Pericardium fibroblast (primary cell): ENCODE data around the gene PPP6R3.

DNA sequence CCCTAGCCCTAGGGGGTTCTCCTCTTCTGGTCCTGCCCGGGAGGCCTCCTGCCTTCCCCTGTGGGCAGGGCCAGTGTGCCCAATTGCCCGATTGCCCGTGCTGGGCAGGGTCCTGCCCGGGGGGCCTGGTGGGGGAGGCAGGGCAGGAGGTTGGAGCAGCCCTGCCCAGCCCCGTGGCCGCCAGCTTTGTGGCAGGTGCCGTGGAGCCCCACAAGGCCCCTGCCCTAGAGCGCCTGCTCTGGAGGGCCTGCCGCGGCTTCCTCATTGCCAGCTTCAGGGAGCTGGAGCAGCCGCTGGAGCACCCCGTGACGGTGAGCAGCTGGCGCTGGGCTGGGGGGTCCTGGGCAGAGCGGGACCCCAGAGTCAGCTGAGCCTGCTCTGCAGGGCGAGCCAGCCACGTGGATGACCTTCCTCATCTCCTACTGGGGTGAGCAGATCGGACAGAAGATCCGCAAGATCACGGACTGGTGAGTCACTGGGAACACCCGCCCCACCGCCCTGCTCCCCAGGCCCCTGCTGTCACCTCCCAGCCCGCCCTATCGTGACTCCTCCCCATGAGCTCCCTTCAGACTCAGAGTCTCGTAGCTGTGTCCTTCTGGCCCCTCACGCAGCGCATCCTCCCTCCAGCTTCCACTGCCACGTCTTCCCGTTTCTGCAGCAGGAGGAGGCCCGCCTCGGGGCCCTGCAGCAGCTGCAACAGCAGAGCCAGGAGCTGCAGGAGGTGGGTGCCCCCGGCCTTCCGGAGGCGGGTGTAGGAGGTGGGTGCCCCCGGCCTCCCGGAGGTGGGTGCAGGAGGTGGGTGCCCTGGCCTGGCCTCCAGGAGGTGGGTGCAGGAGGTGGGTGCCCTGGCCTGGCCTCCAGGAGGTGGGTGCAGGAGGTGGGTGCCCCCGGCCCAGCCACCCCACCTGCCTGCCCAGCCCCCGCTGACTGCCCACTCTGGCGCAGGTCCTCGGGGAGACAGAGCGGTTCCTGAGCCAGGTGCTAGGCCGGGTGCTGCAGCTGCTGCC is 4.7 kb downstream of the TCIRG1 start:
- RAMPAGE, long total RNA: no peak

DNA sequence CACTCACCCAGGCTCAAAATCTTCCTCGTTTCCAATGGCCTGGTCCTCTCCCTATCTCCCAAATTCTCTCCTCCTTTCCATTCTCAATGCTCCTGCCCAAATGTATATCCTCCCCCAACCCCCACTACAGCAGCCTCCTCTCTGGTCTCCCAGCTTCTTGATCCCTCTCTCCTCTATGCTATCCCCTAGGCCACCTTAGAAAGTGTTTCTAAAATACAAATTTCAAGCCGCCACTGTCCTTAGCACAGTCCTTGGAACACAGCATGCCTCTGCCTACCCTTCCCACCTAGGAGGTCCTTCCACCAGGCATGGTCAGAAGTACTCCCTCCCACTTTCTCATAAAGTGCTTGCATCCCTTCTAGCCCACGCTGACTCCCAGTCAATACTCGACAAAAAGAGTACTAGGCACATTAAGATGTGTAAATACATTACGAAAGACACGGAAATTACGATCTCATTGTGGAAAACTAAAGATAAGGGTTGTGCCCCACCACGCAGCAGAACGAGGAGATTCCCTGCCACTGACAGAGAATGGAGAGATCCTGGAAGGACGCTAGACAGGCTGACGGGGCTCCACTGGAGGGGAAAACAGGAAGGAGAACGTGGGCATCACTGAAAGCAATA is 13.6 kb downstream of the CHKA start:
- RAMPAGE, long total RNA: no peak

GRCh38 chr11:68141662-68142457 is 20.7 kb upstream of the CHKA start:
- RAMPAGE, long total RNA: no peak

DNA sequence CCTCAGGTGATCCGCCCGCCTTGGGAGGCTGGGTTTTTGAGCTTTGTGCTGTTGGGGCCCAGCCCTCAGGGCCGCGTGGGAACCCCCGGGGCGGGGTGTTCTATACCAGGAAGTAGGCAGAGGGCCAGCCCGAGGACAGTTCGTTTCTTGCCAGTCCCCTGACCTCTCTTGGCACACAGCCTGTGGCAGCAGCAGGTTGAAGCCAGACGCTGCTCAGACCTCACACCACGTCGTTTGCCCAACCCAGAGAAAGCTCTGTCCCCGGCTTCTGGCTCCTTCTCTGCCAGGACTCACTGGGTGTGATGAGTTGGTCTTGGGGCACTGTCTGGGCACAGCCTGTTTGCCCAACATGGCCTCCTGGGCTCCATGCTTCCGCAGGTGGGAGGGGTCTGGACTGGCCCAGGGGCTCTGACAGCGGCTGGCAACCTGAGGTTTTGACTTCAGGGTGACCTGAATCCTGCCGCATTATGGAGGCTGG is 25.0 kb upstream of the CHKA start:
- RAMPAGE, long total RNA: no peak

DNA sequence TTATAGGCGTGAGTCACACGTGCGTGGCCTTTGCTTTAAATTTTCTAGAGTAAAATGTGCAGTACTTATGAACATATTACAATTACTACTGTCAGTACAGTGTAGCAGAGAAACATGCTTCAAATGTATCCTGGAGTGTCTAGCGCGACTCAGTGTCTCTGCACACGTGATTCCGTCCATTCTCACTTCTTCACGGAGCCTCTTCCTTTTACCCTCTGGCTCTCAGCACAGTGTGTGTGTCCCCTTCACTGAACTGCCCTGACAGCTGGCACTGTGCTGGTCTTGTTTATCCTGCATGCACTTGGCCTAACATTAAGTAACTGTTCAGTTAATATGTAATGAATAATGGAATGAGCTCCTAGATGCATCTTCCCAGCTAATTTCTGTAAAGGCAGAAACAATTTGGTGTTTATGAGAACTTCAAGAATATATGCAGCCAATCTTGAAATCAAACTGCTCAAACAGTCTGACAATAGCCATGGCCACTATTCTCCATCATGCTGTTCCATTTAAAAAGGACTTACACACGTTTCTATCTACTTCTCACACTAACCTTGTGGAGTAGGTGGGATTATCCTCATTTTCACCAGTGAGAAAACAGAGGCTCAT is 44.4 kb downstream of the KMT5B start:
- RAMPAGE, long total RNA: no peak

DNA sequence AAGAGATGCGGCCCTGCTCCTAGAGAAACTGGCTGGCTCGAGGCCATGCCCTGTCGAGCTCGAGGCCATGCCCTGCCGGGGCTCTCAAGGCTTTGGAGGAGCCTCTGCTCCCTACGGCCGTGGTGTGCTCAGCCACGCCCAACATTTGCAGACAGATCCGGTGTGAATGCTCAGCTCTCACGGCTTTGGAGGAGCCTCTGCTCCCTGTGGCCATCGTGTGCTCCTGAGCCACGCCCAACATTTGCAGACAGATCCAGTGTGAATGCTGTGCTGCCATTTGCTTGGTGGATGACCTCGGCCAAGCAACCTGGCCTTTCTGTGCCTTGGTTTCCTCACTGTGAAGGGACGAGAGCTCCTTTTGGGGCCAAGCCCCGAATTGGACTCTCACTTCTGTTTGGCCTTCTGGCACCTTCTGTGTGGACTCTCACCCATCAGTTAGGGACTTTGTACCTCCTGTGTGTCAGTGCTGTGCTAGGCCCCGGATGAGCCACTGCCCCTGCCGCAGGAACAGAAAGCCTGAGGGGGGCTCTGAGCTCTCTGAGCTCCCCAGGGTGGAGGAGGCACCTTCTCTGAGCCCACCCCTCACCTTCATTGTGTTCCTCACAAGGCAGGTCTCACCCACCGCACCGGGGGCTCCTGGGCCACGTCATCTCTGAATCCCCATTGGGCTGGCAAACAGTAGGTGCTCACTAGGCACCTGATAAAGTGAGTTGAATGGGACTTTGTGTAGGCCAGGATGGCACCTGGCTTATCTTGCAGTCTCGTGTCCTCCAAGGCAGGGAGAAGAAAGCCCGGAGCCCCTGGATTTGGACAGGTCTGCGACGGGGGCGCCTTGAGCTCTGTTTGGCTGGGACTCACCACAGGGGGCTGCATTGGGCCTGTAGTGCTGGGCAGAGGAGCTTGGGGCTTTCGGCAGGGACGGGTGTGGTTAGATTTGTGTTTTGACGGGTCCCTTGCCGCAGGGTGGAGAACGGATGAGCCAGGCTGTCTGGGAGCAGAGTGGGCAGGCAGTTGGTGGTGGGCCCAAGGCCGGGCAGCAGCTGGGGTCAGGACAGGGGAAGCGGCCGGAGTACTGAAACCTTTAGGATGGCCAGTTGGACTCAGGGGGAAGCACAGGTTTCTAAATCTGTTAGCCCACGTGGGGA is 13.8 kb downstream of the C11orf24 start:
- RAMPAGE, long total RNA: no peak

- RAMPAGE, long total RNA: no peak
These were observed 9.6 kb downstream of the C11orf24 start for GRCh38 chr11:68261983-68262671.

GRCh38 chr11:68313643-68314232 is 1.3 kb downstream of the LRP5 start:
- RAMPAGE, long total RNA: no peak

DNA sequence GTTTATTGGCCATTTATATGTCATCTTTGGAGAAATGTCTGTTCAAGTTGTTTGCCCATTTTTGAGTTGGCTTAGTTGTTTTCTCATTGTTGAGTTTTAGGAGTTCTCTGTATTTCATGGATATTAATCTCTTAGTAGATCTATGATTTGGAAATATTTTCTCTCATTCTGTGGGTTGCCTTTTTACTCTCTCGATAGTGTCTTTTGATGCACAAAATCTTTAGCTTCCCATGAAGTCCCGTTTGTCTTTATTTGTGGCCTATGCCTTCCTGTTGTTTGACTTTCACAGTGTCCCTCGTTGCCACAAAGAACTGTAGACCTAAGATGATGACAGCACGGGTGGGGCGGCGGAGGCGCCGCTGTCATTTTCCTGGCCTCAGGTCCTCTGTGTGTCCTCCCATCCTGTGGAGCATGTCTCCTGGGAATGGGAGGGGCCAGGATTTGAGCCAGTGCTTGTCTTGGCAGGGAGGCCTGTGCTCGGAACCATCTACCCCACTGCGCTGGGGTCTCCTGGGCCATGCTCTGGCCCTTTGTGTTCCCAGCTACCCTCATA is 33.6 kb downstream of the LRP5 start:
- RAMPAGE, long total RNA: no peak

GRCh38 chr11:68386179-68386718 is 73.9 kb downstream of the LRP5 start:
- RAMPAGE, long total RNA: no peak

DNA sequence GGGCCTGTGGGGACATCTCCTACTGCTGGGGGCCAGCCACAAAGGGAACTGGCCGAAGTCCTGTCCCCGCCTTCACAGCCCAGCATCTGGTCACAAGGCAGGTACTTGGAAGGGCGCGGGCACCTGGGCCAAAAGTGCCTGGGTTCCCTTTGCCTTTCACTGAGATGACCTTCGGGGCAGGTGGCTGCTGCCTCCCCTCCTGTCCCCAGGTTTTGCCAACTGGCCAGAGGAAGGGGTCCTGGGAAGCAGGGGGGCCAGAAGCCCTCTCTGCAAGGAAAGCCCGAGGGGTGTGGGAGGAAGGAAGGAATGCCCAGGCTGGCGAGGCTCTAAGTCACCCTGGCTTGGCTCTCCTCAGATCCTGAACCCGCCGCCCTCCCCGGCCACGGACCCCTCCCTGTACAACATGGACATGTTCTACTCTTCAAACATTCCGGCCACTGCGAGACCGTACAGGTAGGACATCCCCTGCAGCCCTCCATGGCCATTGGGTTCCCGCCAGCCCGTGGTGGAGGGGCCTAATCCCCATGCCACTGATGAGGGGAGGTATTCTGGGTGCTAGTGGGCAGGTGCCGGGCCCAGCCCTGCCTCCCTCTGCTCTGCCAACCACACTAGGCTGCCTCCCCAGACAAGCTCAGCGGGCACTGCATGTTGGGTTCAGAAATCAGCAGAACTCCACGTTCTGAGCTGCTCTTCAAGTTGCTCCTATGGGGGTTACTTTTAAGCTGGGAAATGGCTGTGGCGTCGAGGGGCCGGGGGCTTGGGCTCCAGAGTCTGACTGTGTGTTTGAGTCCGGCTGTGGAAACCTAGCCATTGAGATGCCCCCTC is 14.3 kb upstream of the PPP6R3 start:
- RAMPAGE, long total RNA: no peak

DNA sequence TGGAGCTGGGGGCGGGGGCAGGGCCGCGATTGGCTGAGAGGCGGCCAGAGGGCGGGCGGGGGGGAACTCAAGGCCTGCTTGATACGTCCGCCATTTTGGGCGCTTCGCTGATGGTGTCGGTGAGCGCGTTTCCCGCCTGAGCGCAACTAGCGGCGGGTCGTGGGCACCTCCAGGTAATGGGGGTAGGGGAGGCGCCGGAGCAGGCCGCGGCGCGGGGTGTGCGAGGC is at the start of gene PPP6R3:
PPP6R3 (plus strand) TSS at position 98 of the 227 bp plus-strand sequence.
- RAMPAGE, long total RNA: start-site peak on the plus strand centred at position 103 of the sequence, 21 bp wide, 523 and 32 reads in 2 replicates

DNA sequence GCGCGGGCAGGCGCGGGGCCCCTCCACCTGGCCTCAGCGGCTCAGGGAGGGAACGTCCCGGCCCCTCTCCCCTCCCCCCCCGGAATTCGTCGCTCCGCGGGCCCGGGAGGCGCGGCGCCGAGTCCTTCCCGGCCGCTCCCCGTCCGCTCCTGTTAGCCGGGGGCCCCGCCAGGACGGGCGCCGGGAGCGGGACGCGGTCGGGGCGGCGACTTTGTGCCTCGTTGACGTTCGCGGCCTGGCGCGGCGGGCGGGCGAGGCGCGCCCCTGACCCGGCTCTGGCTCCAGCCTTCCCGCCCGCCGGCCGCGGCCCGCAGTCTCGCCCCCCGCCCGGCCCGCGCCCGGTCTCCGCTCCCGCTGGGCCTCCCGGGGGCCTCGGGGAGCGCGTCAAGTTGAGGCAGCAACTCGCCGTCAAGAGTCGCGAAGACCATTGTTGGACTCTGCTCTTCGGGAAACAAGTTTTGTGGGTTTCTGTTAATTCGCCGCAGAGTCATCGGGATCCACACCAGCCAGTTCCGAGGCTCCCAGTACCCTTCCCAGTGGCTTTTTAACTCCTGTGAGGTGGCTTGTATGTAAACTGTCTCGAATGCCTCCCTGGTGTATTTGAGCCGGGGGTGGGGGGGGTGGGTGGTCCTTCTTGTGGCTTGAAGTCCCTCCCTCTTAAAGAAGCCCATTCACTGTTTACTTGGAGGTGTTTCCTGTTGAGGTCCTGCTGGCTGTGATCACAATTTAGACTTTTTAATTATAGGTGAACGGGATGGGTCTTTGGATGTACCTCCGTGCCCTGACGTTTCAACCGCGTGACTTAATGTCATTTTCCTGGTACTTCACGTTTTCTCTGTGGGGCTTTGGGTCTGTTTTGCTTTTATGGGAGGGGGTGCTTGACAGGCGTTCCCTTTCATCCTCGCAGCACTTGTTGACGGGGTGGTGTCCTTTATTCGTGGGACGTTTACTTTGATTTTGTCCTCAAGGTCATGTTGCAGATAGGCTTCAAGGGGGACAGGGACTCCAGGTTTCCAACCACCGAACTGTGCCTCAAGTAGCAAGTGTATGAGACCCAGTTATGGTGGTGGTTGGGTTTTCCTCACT is 673 bp downstream of the PPP6R3 start:
- RAMPAGE, long total RNA: no peak

GRCh38 chr11:68616536-68617287 is 67.6 kb upstream of the GAL start:
- RAMPAGE, long total RNA: no peak

DNA sequence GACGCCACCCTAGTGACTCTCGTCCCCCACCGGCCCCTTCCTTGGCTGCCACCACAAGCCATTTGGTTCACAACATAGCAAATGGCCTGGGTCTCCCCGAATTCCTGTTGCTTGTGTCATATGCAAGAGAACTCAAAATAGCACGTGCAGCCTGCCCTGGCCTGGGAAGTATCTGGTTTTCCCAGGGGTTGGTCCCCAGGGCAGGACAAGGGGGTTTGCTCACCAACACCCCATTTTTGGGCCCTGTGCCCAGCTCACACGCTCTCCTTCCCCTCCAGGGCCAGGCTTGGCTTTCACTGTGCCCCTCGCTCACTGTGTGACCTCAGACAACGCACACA is 12.8 kb upstream of the TPCN2 start:
- RAMPAGE, long total RNA: no peak

GRCh38 chr11:69079042-69079747 is 30.5 kb downstream of the TPCN2 start:
- RAMPAGE, long total RNA: no peak

DNA sequence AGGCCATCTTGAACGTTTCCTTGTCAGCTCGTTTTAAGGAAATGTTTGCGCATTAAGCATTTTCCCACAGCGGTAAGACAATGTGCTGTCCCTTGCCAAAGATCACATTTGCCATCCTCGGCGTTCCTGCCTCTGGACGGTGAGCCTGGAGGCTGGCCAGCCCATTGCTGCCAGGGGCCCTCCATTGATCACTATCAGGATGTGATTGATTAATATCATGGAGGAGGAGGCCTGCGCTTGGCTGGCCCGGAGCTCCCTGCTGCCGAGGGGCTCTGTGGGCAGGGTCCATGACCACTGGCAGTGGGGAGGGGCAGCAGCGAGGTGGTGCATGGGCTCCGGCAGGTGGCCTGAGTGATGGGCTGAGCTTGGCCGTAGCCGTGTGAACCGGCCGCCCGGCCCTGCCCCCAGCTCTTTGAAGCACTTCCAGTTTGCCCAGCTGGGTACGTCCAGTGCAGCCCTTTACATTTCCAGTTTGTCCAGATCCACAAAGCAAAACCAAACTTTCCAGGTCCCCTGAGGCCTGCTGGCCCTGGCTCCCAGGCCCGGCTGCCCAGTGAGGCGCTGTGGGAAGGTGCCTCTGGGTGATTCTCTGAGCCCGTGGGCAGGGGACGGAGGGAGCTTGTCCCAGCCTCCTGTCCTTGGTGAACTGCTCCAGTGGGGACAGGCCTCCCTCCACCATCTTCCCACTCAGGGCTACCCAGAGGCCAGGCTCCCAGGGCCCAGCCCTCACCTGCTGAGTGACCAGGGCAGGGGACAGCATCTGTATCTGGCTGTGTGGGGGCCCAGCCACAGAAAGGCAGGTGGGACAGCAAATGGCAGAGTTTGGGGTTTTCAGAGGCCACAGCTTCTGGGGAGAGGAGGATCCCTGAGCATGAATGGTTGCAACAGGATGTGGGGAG is 49.4 kb upstream of the SMIM38 start:
- RAMPAGE, long total RNA: no peak

DNA sequence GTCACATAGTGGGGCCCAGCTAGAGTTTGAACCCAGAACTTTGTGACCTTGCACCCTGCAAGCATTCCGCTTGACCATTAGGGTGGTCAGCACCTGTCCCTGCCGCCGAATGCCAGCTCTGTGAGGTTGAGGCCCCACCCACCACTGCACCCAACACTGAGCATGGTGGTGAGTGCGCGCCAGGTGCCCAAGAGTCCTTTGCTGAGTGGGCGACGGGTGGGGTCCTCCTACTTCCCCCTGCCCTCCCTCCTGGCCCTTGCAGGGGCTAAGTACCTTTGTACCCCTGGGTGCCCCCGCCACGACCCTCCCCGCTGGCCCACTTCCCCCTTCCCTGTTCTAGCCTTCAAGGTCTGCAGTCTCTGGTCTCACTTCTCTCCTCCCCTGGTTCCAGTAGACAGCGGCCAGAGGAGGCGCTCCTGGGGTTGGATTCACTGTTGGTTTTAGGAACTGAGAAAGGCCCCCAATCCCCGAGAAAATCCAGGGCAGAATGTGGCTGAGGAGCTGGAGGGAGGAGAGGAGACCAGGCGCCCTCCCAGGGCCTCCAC is 32.2 kb upstream of the SMIM38 start:
- RAMPAGE, long total RNA: no peak

- RAMPAGE, long total RNA: no peak
These were observed 4.6 kb downstream of the MYEOV start for GRCh38 chr11:69298457-69298988.

GRCh38 chr11:69353445-69354398 is 59.8 kb downstream of the MYEOV start:
- RAMPAGE, long total RNA: no peak